Neural cell (in vitro differentiated cells): ENCODE data around the gene BPGM.

DNA sequence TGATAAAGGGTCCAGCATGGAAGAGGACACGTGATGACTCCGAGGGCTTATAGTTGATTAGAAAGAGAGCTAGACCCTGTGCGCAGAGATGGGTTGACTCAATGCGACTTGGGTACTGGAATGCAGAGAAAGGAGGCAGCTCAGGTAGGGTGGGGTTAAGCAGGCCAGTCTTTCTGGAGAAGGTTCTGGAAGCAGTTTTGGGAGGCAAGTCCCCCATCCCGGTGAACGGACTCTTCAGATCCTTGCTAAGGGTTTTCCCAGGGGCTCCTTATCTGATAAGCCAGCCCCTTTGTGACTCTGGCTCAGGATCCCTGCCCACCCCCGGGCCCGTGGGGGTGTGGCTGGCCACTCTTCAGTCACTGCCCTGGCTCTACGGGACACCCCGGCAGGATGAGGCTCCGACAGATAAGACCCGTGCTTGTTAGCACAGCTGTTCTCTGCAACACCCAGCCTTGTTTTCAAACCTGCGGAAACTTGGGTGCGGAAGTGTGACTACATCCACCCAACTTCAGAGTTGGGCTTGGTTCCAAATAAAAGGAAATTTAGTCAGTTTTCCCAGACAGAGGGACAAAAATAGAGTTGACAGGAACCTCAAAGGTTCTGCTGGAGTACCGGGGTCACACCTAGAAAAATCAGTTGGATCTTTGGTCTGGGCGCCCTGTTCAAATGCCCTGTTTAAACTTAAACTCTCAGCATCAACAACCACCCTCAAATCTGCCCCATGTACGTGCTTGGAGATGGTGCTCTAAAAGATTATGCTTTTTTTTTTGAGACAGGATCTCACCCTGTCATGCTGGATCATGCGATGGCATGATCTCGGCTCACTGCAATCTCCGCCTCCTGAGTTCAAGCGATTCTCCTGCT, 66.8 kb upstream of the PODXL start:
- RAMPAGE, long total RNA, result no peak

DNA sequence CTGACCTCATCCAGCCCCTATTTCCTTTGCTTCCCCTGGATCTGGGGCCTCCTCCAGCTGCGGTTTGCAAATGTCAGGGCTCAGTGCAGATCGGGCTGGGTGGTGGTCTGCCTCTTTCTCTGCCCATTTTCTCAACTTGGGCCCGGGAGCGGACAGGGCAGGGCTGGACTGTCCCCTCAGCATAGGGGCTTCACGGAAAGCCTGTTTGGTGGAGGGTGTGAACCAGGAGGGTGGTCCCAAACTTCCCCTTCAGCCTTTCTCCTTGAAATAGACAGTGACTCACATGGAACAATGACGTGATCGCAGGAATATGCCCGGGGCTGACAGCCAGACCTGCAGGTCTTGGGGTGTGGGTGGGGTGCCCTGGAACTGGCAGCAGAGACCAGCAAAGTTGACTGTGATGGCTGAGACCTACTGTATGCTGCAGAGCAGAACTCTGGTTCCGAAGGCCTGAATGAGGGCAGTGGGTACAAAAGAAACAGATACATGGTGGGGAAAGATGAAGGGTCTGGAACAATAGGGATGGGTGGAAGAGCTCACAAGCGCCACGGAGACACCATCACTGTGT, 73.0 kb upstream of the PODXL start:
- RAMPAGE, long total RNA, result no peak

DNA sequence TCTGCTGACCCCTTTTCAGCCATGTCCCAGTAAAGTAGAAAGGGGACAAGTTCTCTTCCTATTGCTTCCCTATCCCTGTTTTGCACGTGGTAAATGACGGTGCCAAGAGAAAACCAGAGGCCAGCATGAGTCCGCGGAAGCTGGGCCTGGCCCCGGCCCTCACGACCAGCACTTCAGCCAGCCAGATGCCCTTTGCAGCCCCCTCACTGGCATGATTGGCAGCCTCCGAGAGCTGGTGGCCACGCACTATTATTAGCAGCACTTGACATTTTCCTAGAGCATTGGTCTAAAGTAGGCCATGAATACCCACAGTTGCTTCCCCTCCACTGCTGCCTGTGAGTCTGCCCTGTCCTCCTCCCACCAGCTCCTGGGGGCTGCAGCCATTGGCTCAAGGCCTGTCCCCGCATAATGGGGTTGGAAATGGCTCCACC, 369.1 kb downstream of the PLXNA4 start:
- RAMPAGE, long total RNA, result no peak

- RAMPAGE, long total RNA, result no peak
Measured at GRCh38 chr7:132425322-132425701, 151.0 kb downstream of the PLXNA4 start.

DNA sequence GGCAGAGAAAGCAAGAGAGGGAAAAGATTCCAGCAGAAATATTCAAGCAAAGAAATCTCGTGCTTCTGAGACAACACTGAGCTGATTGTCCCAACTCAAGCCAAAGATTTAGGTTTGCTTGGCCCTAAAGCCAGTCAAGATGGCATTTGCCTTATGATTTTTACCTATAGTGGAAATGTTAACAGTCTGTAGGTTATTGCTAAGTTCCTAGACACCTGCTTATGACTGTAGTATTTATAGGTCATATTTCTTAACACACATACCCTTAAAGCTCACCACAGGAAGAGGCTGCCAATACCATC, 90.8 kb downstream of the PLXNA4 start:
- RAMPAGE, long total RNA, result no peak

DNA sequence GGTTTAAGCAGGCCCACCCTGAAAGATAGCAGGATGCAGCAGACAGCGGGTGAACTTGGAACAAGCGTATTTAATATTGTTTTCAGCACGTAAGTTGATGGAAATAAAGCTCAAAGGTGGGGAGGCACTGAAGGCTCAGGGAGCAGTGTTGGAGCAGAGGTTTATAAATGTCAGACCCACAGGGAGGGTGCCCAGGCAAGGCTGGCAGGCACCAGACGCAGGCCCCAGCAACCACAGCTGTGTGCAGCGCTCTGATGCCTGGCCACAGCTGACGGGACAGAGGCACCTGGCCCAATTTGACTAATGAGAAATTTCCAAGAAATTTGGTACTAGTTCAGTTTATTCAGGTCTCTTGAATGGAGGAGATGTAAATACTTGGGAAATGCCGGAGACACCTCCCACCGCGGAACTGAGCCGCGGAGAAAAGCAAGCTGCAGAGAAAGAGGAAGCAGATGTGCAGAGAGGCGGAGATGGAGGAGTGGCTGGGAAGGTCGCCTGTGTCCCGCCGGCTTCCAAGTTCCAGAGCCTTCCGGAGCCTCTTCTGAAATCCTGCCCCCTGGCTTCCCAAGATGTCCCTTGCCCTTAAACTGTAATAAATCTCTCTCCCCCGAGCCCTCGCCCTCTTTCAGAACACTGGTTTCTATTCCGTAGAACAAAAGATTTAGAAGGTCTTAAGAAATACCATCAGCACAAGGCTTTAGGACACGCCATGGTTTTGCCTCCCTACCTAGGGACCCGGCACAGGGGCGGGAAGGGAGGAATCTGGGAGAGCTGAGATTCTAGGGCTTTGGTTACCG, 38.3 kb upstream of the PLXNA4 start:
- RAMPAGE, long total RNA, result no peak

DNA sequence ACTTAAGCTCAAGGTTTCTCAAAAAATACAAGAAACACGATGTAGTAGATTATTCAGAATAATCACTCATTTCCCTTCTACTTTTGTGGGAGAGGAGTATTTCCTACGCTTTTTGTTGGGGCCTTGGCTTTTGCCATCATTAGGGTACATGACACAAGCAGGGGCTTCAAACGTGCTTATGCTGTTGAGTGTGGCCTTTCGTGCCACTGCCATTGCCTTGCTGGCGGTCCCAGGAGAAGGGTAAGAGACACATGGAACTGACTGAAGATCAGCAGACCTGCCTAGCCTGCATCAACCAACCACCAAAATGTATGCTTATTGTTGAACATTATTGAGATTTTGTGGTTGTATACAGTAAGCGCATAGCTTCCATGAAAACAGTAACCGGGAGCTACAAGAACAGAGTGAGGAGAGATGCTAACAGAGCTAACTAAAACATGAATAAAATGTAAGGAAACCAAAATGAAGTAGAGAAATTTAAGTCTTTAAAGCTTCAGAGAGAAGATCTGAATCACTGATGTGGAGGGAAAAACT, 54.8 kb downstream of the EXOC4 start:
- RAMPAGE, long total RNA, result no peak

GRCh38 chr7:133491348-133491969, 238.6 kb downstream of the EXOC4 start:
- RAMPAGE, long total RNA, result no peak

- RAMPAGE, long total RNA, result no peak
Measured at GRCh38 chr7:133670616-133671391, 417.9 kb downstream of the EXOC4 start.

GRCh38 chr7:134530276-134530875, 3.0 kb downstream of the AKR1B10 start:
- RAMPAGE, long total RNA, result no peak

- RAMPAGE, long total RNA, result no peak
Measured at GRCh38 chr7:134542189-134542640, 6.7 kb upstream of the AKR1B15 start.

DNA sequence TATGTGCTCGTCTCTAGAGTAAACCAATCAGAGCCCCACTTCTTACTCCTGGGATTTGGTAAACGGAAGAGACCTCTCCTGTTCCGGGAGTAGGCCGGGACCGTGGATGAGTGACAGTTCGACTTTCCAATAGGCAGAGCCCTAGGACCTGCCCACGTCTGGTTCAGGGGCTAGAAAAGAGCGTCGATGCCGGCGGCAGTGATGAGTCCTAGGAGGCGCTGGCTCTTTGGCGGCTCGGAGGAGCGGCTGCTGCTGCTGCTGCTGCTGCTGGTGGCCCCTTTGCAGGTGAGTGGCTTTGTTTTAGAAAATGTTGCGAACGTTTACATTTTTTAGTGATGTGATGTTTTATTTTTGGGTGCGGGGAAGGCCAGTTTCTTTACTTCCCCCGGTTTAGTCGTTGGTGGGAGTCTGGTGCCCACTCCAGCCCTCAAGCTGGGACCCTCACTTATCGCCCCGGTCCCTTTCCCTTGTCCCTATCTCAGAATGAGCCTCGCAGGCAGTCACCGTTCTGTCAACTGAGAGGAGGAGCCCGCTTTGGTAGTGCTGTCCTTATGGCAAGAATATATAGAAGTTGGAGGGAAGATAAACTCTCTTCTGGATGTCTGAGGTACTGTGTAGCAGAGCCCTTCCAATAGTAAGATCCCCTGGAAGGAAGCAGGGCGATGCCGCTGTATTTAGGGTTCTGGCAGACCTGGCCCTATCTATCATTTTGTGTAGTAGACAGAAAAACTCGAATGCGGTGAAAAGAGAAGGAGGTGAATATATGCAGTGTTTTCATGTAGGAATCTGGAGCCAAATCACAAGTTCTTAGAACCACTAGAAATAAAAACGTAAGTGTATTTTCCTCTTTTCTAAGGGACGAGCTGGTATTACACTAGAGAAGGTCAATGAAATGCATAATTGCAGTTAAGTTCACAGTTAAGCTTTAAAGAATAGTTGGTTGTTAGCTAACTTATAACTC, at the start of gene BPGM:
BPGM (plus strand) TSS at position 201 of the 961 bp plus-strand sequence.
- RAMPAGE, long total RNA, result start-site peak on the plus strand centred at position 221 of the sequence, 87 bp wide, 323 and 652 reads in 2 replicates

DNA sequence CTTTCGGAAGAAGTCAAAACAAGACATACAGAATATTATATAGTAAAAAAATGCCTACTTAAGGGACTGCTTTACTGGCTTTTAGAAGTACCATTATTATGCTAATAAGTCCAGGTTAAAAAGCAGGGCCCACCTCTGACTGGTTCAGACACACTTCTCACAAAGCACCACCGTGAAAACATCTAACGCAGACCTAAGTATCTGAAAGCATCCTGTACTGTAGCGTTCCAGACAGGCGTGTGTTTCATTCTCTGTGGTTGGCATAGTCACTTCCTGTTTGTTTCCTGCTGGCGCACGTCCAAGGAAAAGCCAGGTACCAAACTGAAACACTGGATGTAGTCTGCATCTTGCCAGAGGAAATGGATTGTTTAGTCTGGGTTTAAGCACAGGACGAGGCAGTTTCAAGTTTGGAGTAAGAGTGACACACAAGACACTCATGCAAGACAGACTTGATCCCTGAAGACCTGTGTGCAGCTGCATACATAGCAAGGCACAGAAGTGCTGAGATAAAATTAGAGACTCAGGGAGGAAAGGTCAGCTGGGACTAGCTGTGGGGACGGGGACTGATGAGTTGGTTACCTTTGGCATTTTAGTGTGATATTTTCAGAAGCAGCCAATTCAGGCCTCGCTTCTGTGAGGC, 23.2 kb downstream of the BPGM start:
- RAMPAGE, long total RNA, result no peak

DNA sequence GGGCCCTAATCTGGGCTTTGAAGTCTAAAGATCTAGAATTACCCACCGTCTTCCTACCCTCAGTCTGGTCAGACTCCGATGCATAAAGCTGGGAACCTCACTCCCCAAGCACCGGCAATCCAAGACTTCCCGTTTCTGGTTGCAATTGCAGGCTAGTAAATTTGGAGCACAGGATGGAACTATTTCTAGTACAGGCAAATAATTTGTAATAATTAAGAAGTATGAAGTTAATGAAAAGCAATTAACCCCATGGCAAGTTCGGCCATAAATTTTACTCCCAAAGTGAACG, 44.9 kb downstream of the BPGM start:
- RAMPAGE, long total RNA, result no peak

DNA sequence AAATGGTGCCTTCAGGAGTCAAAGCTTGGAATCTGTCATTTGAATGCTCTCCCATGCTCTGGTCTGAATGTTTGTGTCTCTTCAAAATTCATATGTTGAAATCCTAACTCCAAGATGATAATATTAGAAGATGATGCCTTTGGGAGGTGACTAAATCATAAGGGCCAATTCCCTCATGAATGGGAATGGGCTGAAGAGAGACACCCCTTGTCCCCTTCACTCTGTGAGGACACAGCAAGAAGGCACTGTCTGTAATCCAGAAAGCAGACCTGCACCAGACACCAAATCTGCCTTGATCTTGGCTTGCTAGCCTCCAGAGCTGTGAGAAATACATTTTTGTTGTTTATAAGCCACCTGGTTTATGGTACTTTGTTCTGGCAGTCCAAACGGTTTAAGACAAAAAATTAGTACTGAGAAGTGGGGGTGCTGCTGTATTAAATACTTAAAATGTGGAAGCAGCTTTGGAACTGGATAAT, 33.3 kb upstream of the CALD1 start:
- RAMPAGE, long total RNA, result no peak

- RAMPAGE, long total RNA, result no peak
Measured at GRCh38 chr7:134789725-134790723, 10.6 kb downstream of the CALD1 start.

DNA sequence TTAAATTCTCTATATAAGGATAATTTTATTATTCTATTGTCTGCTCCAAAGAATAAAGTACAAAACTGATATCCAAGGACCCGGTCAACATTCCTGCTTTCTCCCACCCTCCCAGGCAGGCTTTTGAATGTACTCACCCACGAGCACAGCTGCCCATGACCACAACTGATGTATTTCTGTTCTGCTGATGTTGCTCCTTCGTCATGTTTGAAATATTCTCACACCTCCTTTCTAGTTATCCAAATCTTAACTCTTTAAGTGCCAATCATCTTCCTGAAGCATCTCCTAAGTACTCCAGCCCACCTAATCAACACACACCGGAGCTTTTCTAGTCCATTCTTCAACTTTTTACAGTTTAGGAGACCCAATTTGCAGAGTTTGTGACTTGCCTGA, 46.7 kb downstream of the CALD1 start:
- RAMPAGE, long total RNA, result no peak

- RAMPAGE, long total RNA, result no peak
Measured at GRCh38 chr7:134828484-134828939, 49.1 kb downstream of the CALD1 start.

DNA sequence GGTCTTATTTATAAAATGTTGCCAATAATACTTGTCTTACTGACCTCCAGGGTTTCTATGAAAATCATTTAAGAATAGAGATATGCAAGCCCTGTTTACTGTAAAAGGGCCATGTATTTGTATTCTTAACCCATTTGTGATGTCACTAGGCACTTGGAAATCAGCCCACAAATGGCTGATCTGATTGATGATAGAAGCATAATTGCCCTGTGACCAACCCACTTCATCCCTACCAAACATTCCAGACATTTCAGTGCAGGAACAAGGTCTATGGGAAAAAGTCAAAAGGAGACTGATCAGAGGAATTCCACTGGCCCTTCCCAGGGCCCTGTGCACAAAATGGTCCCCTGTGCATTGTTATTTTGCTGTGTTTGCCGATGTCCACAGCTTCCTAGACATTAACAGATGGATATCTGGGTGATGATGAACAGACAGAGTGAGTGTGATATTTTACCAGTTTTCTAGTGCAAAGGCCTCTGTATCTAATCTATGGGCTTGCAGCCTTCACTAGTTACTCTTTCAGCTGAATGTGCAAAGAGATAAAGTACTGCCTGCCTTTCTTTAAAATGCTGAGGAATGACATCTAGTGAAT, 55.2 kb downstream of the CALD1 start:
- RAMPAGE, long total RNA, result no peak

DNA sequence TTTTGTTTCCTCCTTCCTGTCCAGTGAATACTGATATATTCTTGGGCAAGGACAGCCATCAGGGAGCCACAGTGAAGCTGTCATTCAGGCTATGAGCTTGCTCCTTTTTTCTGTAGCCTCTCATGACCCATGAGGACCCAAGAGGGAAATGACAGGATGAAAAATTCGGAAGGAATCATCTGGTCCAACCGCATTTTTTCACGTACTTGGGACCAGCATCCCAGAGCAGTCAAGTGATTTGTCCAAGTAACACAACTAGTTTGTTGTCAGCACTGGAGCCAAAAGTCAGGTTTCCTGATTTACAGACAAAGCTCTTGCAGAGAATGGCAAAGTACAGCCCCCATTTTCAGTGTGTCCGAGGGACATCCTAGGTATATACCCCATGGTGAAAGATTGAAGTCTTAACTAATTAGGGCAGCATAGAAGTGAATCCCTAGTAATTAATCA, 47.1 kb upstream of the AGBL3 start:
- RAMPAGE, long total RNA, result no peak